ENCODE measurements around the genes RFC5 and CIT.

DNA sequence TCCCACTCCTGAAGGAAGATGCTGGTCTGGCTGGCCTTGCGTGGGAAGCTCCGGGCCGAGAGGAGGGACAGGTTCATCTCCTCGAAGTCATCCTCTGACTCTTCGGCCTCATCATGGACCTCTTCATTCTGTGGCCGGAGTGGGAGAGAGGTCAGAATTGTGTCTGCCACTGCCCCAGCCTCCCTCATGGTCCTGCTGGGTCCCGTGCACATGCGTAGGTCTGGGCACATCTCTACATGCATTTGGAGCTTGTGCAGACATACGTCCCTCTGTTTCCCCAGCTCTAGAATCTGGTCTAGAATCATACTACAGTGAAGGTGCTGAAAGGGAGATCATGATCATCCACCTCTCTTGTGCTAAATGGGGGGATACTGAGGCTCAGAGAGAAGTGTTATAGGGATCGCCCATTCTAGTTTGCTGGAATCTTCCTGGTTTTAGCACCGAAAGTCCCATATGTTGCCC is 163.7 kb upstream of the NOS1 start:
- PRO-cap, 7 experiments, result peak in 4 of 7 experiments; most common plus-strand start position 162 of the sequence (in 4)
- RAMPAGE, long total RNA, 2 experiments, result no peak in any of the 2 experiments

DNA sequence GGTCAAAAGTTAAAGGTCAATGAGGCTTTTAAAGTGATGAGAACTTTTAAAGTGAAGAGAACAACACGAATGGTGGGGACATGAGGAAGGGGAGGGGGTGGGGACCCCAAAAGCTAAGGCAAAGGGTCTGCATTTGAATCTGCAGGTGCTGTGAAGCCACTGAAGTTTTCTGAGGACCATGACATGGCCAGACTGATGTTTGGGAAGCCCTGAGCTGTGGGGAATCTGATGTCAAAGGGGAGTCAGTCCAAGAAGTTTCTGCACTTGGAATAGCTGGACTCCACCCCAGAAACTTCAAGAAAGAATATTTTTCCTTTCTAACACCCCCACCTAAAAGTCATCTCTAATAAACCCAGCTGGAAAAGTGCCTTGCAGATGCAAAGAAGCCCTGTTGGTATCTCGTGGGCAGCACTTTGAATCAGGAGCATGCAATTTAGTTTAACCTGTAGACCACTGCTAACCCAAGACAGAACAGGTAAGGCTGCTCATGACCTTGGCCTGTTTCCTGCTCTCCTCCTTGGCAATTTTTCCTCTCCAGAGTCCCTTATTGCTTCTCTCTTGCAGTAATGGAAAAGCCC is 200.8 kb upstream of the NOS1 start:
- PRO-cap, 7 experiments, result no peak in any of the 7 experiments
- RAMPAGE, long total RNA, 2 experiments, result no peak in any of the 2 experiments

- PRO-cap, 7 experiments, result no peak in any of the 7 experiments
- RAMPAGE, long total RNA, 2 experiments, result no peak in any of the 2 experiments
These were observed 223.8 kb upstream of the NOS1 start for GRCh38 chr12:117585292-117585491.

DNA sequence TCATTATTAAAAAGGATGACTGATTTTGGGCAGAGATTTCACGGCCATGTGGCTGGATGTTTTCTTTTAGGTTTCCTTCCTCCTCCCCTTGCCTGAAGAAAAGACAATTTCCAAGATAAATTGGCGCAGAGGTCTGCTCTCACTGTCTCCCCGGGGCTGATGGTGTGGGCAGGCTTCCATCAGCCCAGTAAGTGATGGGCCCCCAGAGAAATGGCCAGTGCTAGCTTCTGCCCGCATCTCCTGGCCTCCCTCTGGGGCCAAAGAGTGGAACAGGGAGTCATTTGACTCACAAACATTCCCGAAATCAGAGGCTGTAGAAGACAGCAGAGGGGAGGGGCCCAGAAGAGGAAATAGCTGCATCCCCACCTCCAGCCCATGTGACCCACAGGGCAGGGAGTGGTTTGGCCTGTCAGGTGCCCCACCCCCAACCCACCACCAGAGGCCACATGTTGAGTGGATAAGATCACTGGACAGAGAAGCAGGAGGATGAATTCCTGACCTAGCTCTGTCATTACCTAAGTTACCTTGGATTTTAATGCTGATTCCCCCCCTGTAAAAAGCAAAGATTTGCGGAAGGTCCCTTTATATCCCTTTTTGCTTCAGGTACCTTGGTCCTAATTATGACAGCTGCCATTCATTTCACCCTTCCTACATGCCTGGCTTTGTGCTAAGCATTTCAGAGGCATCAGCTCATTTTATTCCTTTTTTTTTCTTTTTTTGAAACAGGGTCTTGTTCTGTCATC is 283.3 kb downstream of the KSR2 start:
- PRO-cap, 7 experiments, result no peak in any of the 7 experiments
- RAMPAGE, long total RNA, 2 experiments, result no peak in any of the 2 experiments

GRCh38 chr12:118016421-118017258 is at the start of gene RFC5:
Gene RFC5, plus strand, starts transcription at chr12:118016703.
- PRO-cap, 7 experiments, result peak in 7 of 7 experiments; most common plus-strand start chr12:118016710 (in 2); most common minus-strand start chr12:118016543 (in 7)
- RAMPAGE, long total RNA, 2 experiments, result start-site peak on the plus strand in 2 of 2 experiments, at chr12:118016709-118016761 at its widest, 148 to 239 reads per replicate

- PRO-cap, 7 experiments, result no peak in any of the 7 experiments
- RAMPAGE, long total RNA, 2 experiments, result no peak in any of the 2 experiments
These were observed 18.6 kb downstream of the RFC5 start for GRCh38 chr12:118034703-118035883.

DNA sequence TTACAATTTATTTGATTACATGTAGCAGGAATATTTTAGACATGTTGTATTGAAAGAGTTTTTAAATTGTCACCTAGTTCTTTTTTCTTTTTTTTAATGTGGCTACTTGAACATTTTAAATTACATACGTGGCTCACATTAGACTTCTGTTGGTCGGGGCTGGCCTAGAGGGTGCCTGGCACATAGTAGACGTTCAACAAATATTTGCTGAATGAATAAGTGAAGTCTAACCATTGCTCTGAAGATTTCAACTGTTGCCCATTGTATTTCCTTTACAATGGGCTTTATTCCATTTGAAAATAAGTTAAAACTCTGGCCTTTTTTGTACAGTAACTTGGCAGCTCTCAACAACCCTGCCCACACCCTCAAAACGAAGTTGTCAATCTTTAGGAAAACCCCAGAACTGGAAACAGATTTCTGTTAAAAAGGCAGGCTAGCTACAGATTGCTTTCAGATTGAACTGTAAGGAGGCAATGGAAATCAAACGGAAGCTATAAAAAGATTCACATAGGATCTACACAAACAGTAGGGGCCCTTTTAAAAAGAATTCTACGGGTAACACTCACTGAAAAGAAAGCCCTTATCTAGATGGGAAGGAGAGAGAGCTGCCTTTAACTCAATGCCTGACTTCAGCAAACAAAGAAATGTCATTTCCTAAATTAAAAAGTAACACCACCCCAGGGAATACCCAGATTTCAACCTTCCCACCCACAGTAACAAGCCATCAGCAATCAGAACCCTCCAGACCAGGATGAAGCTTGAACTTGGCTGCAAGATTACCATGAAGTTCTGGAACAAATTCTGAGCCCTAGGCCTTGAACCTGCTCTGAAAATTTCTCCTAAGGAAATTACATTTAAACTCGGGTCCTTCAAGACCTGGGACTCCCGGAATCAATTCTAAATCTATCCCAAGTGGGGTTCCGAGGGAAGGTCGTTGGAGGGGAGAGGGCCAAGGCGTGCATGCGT is 1.5 kb downstream of the WSB2 start:
- PRO-cap, 7 experiments, result peak in 7 of 7 experiments; most common plus-strand start position 734 of the sequence (in 5); most common minus-strand start position 750 of the sequence (in 1)
- RAMPAGE, long total RNA, 2 experiments, result no peak in any of the 2 experiments

DNA sequence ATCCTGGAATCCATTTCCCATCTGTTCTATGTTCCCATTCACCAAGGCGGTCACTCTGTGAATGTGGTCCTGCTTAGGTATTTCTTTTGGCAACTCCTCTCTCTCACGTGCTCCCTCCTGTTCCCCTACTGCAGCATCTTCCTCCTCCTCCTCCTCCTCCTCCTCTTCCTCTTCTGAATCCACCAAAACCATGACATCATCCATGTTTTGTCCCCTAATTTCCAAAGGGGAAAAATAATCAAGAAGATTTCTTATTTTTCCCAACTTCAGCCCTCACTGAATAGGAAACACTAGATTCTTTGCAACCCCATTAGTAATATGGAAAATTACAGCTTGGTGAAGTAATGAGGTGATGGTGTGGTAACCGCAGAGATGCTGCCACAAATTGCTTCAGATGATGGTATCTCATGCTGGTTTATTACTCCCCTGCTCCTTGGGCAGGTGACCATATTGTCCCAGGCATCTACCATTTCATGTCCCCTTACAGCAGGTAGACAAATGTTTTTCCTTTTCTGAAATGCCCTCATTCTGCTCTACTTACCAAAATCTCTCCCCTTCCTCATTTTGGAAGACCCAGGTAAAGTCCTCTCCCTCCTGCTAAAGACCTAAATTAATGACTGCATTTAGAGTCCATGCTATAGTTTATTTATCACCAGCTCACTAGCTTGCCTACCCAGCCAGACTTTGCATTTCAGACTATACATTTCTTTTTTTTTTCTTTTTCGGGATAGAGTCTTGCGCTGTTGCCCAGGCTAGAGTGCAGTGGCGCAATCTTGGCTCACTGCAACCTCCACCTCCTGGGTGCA is 7.6 kb upstream of the WSB2 start:
- PRO-cap, 7 experiments, result no peak in any of the 7 experiments
- RAMPAGE, long total RNA, 2 experiments, result no peak in any of the 2 experiments

GRCh38 chr12:118359502-118359965 is 13.2 kb downstream of the TAOK3 start:
- PRO-cap, 7 experiments, result no peak in any of the 7 experiments
- RAMPAGE, long total RNA, 2 experiments, result no peak in any of the 2 experiments

DNA sequence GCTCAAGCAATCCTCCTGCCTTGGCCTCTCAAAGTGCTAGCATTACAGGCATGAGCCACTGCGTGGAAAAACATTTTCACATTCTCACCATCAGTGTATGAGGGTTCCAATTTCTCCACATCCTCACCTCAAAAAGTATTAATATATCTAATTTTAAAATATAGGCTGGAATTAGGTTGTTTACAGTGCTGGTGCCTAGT is 255.4 kb downstream of the SUDS3 start:
- PRO-cap, 7 experiments, result no peak in any of the 7 experiments
- RAMPAGE, long total RNA, 2 experiments, result no peak in any of the 2 experiments

DNA sequence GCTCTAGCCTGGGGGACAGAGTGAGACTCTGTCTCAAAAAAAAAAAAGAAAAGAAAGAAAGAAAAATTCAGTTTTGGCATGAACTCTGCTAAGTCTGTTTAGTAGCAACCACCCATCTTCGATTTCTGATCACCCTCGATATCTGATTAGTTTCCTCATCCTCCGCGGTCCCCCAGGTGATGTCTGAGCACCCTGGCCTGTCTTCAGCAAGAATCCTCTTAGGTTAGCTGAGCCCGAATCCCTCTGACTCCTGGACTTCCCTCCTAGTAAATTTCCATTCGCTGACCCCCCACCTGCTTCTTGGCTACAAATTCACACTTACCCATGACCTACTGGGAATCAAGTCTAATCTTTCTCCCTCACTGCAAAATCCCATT is 802 bp upstream of the HSPB8 start:
- PRO-cap, 7 experiments, result no peak in any of the 7 experiments
- RAMPAGE, long total RNA, 2 experiments, result no peak in any of the 2 experiments

GRCh38 chr12:119193802-119194306 is 15.1 kb downstream of the HSPB8 start:
- PRO-cap, 7 experiments, result no peak in any of the 7 experiments
- RAMPAGE, long total RNA, 2 experiments, result no peak in any of the 2 experiments

DNA sequence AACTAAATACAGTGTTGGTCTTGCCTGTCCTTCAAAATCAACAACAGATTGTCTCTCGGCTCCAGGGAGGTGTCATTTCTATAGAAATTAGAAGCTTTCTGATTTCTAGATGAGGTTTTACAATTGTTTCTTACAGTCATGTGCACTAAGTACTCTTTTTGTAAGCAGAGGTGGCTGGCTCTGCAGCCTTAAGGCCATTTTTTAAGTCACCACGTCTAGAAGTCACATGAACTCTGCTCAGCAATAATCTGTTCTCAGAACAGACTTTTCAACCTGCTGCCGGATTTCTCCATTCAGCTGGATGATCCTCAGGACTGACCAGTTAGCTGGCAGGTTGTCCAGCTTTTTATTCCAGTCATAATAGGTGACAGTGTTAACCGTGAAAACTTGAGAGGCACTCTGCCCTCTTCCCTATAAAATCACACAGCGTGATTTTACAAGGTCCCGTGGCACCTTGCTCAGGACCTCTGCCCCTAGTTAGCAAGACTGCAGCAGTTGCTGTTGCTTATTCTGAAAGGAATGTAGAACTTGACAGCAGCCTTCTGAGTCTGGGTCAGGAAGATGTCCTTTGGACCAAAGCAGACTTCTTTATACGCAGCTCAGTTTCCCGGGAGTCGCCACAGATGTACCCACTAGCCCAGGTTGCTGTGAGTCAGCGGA is 13.0 kb downstream of the PRKAB1 start:
- PRO-cap, 7 experiments, result no peak in any of the 7 experiments
- RAMPAGE, long total RNA, 2 experiments, result no peak in any of the 2 experiments

DNA sequence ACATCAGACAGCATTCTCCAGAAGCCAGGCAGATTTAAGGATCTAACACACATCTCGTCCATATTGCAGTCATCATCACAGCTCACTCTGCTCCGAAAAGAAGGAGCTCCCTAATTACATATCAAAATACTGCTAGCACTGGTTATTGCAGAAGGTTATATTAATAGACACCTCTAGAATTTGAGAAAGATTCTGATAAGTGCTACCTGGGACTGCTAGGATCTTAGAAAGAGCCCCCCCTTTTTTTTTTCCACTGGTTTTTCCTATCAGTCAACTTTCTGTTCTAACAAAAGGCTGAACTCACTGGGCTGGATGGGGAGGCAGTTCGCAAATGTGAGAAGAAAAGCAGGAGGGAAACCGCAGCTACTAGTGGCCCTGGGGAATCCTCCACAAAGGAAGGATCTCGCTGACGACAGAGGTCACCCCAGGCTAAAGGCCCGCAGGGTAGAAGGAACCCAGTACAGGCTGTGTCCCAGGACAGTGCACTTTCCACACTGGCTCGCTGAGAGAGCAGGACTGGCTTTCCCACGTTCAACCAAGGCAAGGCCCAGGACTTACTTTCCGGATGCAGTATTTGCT is 36.0 kb downstream of the PRKAB1 start:
- PRO-cap, 7 experiments, result no peak in any of the 7 experiments
- RAMPAGE, long total RNA, 2 experiments, result no peak in any of the 2 experiments

DNA sequence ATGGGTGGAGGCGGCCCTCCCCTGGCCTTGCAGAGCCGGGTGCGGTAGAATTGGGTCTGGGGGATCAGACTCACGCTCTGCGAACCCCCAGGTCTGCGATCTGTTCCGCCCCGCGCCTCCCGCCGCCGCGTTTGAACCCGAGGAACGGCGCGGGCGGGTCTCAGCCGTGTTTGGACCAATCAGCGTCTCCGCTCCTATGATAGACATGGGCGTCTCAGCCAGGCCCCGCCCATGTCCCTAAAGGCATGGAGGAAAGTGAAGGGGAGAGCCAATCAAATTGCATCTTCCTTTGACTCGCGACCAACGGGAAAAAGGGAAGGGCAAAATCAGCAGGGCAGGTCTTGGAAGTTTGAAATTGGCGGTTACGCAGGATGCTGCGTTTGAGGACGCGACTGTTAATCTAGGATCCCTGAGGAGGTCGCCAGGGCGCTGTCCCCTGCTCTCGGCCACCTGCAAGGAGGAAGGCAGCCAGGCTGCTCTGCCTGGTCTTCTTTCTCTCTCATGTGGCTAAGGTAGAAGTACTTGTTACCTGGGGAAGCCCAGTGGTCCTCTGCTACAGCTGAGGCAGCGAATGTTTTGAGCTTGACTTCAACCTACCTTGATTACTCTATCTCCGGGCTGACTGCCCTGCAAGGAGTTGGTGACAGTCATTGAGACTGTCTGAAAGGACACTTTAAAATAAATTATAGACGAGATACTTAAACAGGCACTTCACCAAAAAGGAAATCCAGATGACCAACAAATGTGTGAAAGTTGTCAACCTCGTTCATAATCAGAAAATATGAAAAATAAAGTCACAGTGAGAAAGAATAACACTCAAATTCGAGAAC is at the start of gene CIT:
Gene CIT, minus strand, starts transcription at position 146 of the 830 bp plus-strand sequence.
- PRO-cap, 7 experiments, result peak in 7 of 7 experiments; most common minus-strand start position 133 of the sequence (in 7)
- RAMPAGE, long total RNA, 2 experiments, result no peak in any of the 2 experiments

- PRO-cap, 7 experiments, result no peak in any of the 7 experiments
- RAMPAGE, long total RNA, 2 experiments, result no peak in any of the 2 experiments
These were observed 52.4 kb downstream of the BICDL1 start for GRCh38 chr12:120041357-120041985.

- PRO-cap, 7 experiments, result no peak in any of the 7 experiments
- RAMPAGE, long total RNA, 2 experiments, result no peak in any of the 2 experiments
These were observed 23.5 kb downstream of the RAB35 start for GRCh38 chr12:120092723-120093720.

- PRO-cap, 7 experiments, result no peak in any of the 7 experiments
- RAMPAGE, long total RNA, 2 experiments, result no peak in any of the 2 experiments
These were observed 14.9 kb downstream of the RAB35 start for GRCh38 chr12:120101706-120101995.

GRCh38 chr12:120144095-120144958 is 27.8 kb upstream of the RAB35 start:
- PRO-cap, 7 experiments, result no peak in any of the 7 experiments
- RAMPAGE, long total RNA, 2 experiments, result no peak in any of the 2 experiments

GRCh38 chr12:120225255-120225454 is 24.2 kb upstream of the RPLP0 start:
- PRO-cap, 7 experiments, result no peak in any of the 7 experiments
- RAMPAGE, long total RNA, 2 experiments, result no peak in any of the 2 experiments

Measured in ovary (tissue), 7 donors.